ENCODE measurements around a stretch of chr5.

DNA sequence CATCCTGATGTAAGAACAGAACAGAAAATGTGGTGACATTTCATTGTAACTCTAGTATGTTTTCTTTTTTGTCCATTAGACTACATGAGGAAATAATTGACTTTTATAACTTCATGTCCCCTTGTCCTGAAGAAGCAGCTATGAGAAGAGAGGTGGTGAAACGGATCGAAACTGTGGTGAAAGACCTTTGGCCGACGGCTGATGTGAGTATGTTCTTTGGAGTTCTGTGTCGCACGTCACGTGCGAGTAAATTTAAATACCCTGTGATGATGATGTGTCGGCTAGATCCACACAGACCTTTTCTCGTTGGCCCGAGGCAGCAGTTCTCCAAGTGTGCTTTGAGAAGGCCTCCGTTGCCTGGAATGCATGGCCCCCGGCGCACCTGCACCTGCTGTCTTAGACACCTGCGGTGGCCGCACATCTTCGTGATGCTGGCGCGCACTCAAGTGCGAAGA is 24.2 kb downstream of the TENT4A start:
- RAMPAGE, long total RNA: no peak
- RRBS: no CpG with 5 or more reads among the region's 20 CpGs

DNA sequence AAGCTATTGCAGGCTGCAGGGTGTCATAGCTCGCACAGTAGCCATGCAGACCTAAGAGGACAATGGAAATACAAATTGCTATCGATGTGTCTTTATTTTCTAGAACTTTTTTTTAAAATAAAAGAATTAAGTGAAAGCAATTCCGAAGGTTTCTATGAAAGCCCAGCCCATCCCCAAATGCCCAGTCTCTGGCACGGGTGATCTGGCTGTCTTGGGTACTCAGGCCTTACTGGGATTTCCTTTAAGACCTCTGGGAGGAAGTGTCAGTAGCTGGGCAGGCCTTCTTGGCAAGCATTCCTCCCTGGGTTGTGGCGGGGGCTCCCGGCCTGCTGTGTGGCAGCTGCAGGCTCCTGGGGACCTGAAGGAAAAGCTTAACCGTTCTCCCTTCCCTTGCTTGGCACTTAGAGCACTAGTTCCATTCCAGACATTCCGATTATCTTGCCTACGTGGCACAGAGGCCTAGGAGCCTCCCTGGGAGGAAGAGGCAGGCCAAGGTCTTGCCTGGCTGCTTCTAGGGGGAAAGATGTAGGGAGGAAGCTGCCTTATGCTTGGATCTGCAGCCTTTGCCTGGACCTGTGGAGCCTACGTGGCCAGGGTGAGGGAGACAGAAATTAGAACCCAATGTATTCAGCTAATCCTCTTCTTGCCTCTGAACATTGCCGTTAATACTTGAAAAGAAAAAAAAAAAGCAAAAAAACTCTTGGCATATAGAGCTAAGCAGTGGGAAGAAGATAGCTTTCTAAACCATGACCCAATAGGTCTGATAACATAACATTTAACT is 1.7 kb upstream of the SEMA5A start:
- RAMPAGE, long total RNA: no peak
- RRBS: no CpG with 5 or more reads among the region's 11 CpGs

DNA sequence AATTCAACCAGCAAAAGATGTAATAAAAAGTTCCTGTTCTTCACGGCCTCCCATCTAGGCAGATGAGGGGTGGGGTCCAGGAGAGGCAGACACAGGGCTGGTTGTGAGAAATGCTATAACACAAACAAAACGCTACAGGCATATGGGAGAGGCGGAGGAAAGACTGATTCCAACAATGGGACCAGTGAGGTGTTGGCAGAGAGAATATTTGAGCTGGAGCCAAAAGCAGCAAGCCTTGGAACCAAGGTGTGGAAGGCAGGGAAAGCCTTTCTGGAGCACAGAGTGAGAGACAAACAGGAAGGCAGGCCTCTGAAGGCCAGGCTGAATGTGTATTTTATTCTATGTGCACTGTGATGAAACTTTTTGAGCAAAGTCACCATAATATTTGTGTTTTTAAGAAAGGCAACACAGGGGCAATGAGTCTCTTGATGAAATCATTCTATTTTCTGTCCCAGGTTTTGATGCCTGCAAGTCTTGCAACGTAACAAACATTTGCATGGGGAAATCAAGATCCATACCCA is 2.9 kb downstream of the ATPSCKMT start:
- RAMPAGE, long total RNA: no peak
- RRBS: no CpG with 5 or more reads among the region's 4 CpGs

- RAMPAGE, long total RNA: no peak
- RRBS: no CpG with 5 or more reads among the region's 8 CpGs
Observed at GRCh38 chr5:10386748-10387244, 33.3 kb downstream of the MARCHF6 start.

DNA sequence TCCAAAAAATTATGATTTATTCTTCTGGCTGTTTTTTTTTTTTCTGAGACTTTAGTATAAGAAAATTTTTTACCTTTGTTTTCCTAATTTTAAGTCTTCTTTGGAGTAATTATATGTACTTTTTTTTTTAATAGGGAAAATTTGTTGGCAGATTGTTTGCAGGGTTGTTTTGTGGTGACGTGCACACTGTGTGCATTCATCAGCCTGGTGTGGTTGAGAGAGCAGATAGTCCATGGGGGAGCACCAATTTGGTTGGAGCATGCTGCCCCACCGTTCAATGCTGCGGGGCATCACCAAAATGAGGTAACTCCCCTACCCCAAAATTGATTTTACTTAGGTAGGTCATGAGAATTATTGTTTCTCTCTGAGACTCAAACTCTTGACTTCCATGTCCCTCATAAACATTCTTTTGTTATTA is 36.7 kb downstream of the MARCHF6 start:
- RAMPAGE, long total RNA: no peak
- RRBS: no CpG with 5 or more reads among the region's 3 CpGs

DNA sequence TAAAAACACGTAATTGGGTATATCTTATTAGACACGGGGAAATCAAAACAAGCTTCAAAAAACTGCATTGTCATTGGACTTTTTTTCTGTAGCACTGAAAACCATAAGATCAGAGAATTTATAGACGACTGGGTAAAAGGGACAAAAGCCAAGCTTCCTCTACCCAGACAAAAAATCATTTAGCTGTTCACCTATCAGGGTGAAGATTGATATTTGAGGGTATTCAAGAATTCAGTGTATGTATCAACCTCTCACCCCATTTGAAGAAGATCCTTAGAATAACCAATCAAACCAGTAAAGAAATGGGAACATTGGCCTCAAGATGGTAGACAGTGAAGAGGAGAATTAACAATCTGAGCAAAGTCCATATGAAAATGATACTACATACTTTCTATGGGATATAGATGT is 19.3 kb upstream of the ROPN1L start:
- RAMPAGE, long total RNA: no peak
- RRBS: no CpG with 5 or more reads among the region's 3 CpGs

DNA sequence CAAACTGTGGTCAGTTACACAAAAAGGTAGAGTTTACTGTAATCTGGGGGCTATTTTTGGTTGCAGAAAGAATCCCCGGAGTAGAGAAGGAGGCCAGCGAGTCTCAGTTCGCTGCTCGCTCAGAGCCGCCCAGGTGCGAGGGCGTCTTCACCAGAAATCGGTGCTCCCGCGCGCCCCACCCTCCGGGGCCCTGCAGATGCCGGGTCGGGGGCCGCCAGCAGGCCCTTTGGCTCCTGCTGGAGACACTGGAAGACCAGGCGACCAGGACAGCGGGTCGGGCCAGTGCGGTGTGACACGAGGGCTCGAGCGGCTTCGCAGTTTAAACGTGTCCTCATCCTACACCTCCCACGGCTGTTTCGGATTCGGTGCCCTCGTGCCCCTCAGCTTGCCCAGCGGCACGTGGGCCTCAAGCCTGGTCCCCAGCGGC is 1.2 kb upstream of the ANKRD33B start:
- RAMPAGE, long total RNA: no peak
- RRBS: no CpG with 5 or more reads among the region's 31 CpGs

DNA sequence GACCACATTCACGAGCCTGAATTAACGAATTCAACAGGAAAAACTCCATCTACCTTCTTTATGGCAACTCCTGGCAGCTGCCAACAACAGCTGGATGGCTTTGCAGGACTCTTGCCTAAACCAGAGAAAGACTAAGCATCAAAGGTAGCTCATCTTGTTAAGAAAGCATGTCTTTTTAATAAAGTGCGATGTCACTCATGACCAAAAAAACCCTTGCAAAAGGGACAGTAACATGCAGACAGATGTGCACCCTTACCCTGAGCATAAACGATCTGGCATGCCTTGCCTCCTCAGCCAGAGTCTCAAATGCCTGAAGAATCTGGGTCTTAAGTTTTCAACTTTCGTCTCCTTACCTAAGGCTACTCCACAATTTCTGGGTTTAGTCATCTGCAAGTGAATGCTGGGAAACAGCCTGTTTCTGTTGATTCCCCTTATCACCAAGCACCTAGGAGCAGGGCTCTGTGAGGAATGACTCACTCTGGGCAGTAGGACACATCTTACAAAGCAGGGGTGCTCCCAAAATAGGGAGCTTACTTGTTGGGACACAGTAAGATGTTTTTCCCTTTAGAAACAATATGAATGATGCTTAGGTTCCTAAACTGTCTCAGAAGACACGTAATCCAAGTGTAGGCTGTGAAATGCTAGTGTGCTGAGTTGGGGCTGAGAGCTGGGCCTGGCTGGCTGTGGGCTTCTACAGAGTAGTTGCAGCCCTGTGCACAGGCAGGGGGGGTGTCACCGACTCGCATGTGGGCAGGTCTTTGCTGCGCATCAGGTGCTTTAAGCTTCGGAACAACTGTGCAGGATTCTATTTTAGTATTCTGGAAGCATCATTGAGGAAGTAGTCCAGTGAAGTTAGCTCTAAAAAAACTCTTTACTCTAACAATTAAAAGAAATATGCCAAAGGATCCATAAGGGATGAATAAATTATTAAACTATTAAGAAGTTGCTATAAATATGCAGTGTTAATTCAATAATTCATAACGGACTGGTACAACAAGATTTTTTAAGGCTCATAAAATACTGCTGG is 58.0 kb downstream of the DAP start:
- RAMPAGE, long total RNA: no peak
- RRBS: no CpG with 5 or more reads among the region's 11 CpGs

DNA sequence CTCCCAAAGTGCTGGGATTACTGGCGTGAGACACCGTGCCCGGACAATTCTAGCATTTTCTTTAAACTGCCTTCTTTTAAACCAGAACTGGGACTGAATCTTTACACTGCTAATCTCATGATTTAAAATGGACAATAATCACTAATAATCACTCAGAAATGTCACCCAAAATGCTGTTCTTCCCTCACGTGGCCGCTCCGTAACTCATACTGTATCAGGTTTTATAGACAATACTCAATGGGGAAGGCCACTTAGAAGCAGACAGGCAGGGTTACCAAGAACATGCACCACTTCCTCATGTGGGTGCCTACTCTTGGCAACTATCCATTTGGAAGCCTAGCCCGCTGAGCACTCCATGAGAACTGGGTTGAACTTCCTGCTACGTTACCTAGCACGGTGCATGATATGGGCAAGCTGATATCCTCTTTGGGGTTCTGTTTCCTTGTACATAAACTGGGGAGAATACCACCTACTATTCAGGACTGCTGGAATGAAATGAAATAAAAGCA is 14.4 kb downstream of the DAP start:
- RAMPAGE, long total RNA: no peak
- RRBS: no CpG with 5 or more reads among the region's 9 CpGs

DNA sequence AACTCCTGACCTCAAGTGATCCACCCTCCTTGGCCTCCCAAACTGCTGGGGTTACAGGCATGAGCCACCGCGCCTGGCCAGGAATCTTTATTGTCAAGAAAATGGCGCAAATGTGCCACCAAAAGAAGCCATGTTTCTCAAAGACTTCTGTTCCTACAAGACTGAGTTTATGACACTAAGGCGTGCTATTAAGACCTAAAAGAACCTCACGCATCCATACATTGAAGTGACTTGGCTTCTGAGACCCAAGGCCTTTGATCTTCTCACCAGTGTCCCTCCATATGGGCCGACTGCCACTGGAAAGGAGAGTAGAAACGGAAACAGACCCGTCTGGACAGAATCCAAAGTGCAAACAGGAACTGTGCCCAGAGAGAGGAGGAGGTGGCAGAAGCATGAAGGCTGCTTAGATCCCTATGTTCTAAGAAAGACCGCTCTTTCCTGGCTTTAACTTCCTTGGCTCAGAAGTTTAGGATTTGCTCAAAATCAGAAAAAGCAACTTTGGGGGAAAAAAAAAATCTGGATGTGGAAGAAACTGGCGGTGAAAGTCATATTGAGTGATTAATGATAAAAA is 973 bp downstream of the DAP start:
- RAMPAGE, long total RNA: no peak
- RRBS: no CpG with 5 or more reads among the region's 10 CpGs

DNA sequence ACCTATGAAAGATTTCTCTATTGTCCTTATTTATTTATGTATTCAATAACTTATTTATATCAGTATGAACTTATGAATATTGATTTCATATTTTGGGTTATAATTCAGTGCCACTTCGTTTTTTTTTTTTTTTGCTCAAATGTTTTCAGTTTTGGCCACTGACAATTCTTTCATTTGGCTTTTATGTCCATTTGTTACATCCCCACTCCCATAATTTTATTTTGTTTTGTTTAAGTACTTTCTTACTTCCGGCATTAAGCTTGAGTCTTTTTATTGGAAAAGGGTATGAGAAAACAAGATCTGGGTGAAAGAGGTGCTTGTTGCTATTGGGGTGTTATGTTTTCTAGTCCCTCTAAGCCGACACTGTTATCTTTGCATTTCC is 620.6 kb upstream of the CTNND2 start:
- RAMPAGE, long total RNA: no peak
- RRBS: no CpG with 5 or more reads among the region's 3 CpGs

DNA sequence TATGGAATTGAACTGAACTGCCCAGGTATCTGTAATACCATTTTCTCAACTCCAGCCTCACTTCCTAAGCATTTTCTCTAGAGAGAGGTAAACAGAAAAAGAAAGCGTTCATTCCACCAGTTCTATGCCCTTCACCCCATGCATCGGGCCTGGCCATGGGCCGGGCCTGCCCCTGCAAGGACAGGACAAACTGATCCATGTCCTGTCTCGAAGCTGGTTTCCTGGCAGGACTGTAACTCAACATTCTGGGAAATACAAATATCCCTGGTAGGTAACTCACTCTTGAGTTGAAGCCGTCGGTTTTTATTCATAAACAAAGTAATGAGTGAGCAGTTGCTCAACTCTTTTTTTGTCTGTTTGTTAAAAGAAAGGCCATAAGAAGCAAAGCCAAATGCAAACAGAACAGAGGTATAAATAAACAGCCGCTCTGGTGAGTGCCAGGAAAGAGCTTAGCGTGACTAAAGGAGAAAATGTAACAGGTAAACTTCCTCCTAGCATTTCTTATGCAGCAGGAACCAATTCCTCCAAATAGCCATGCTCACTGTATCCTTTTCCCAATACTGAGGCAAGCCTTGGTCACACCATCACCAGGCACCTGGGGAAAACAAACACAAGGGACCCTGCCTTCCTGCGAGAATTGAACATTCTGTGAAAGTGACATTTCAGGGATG is 64.4 kb upstream of the DNAH5 start:
- RAMPAGE, long total RNA: no peak
- RRBS: no CpG with 5 or more reads among the region's 9 CpGs

DNA sequence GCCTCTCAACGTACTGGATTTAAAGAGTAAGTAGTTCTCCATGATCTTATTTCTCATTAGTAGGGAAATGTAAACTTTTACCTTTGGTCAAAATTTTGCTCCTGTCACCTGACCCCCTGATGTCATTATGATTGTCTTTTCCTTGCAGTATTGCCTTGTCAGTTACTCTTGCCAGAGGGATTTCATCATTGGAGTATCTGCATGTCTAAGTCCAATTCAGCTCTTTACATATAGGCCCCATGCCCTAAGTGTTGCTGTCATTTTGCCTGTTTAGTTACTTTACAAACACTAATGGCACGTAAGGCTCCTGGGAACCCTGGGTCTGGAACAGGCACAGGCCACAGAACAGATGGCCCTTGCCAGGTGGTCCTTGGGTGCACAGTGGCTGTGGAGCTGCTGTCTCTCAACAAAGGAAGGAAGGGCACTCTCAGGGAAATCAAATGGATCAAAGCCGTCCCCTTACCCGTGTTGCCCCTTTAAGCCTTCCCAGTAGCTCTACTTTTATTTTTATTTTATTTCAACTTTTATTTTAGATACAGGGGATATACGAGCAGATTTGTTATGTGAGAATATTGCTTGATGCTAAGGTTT is 21.6 kb downstream of the TRIO start:
- RAMPAGE, long total RNA: no peak
- RRBS: no CpG with 5 or more reads among the region's 5 CpGs

DNA sequence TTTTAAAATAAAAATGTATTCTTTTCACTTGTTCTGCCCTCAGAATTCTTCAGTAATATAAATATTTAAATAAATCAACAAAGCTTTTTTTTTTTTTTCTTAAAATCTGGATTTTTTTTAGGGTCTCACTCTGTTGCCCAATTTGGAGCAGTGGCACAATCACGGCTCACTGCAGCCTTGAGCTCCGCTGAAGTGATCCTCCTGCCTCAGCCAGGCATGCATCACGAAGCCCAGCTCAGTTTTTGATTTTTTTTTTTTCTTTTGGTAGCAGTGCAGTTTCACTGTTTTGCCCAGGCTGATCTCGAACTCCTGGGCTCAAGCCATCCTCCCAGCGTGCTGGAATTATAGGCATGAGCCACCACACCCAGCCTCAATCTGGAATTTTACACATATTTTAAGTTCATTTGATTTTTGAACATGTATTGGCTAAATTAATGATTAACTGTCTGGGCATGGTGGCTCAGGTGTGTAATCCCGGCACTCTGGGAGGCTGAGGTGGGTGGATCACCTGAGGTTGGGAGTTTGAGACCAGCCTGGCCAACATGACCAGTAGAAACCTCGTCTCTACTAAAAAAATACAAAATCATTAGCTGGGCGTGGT is 36.3 kb downstream of the TRIO start:
- RAMPAGE, long total RNA: no peak
- RRBS: no CpG with 5 or more reads among the region's 8 CpGs

- RAMPAGE, long total RNA: no peak
- RRBS: no CpG with 5 or more reads among the region's 7 CpGs
Observed at GRCh38 chr5:14208068-14208929, 65.2 kb downstream of the TRIO start.

DNA sequence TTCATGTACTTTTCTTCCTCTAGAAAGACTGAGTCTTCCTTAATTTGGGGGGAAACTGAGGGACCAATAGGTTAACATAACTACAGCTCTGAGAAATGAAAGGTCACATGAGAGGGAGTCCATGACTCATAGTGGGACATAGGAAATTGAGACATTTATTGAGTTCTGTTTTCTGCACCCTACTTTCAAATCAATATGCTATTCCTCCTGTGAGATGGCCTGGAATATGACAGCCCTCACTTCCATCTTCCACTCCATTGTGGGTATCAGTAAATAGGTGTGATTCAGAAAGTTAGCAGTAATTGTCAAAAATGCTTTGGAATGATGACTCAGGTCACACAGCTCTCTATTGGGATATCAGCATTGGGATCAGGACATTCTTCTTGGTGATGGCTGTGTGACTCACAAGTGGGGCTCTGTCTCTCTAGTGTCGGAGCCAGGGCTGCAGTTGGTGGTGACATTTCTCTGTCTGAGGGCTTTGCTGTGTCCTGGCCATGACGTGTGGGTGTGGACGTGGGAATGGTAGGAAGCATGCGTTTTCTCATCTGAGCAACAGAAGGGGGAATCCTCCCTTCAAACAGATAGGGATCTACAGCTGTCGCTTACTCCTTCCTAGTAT is 125.0 kb downstream of the TRIO start:
- RAMPAGE, long total RNA: no peak
- RRBS: no CpG with 5 or more reads among the region's 5 CpGs

GRCh38 chr5:14270059-14270408 is 126.9 kb downstream of the TRIO start:
- RAMPAGE, long total RNA: no peak
- RRBS: no CpG with 5 or more reads among the region's 2 CpGs

- RAMPAGE, long total RNA: no peak
- RRBS: no CpG with 5 or more reads among the region's 12 CpGs
Observed at GRCh38 chr5:14369124-14369548, 212.5 kb upstream of the OTULINL start.

- RAMPAGE, long total RNA: no peak
- RRBS: no CpG with 5 or more reads among the region's 17 CpGs
Observed at GRCh38 chr5:14582627-14583148, 1.1 kb downstream of the OTULINL start.

DNA sequence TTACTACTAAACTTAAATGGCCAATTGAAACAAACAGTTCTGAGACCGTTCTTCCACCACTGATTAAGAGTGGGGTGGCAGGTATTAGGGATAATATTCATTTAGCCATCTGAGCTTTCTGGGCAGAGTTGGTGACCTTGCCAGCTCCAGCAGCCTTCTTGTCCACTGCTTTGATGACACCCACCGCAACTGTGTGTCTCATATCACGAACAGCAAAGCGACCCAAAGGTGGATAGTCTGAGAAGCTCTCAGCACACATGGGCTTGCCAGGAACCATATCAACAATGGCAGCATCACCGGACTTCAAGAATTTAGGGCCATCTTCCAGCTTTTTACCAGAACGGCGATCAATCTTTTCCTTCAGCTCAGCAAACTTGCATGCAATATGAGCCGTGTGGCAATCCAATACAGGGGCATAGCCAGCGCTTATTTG is 12.7 kb upstream of the OTULIN start:
- RAMPAGE, long total RNA: no peak
- RRBS: no CpG with 5 or more reads among the region's 9 CpGs

Data from epithelial cell of alveolus of lung (primary cell).